ENCODE results near the genes CHI3L2, CAPZA1 and MOV10.

- PRO-cap: no peak
- RAMPAGE, long total RNA: no peak
Measured at GRCh38 chr1:110243799-110244163, 33.7 kb downstream of the KCNC4 start.

DNA sequence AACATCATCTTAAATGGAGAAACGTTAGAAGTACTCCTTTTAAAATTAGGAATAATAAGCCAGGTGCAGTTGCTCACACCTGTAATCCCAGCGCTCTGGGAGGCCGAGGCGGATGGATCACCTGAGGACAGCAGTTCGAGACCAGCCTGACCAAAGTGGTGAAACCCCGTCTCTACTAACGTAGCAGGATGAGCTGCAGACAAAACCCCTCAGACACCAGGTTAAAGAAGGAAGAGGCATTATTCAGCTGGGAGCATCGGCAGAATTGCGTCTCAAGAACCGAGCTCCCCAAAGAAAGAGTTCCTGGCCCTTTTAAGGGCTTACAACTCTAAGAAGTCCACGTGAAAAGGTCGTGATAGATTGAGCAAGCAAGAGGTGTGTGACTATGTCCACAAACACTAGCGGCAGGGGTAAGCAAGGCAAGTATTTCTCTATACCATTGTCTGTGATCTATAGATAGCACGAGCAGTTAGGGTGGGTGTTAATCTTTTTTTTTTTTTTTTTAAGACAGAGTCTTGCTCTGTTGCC lies 9.0 kb upstream of the RBM15 start:
- PRO-cap: no peak
- RAMPAGE, long total RNA: no peak

DNA sequence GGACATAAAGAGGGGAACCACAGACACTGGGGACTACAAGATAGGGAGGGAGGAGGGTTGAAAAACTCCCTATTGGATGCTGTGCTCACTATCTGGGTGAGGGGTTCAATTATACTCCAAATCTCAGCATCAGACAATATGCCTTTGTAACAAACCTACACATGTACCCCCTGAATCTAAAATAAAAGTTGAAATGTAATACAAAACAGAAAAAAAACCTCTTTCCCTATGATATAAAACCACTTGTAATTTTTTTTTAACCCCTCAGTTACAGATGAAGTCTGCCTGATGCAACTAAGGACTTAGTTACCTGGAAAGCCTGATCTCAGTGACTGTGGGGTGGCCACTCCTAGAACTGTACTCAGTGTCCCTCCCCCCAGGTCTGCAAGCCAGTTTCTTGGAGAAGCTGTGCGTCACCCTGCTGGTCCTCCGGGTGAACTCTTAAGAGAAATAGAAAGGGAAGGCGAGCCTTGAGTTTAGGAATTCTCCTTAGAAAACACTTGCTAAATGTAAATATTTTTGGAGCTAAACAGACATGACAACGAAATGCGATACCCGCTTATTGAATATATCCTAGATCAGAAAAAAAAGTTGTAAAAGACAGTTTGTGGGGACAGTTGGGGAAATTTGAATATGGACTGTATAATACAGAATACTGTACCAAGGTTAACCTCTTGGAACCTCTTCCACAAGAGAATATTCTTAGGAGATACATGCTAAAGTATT lies 805 bp downstream of the SLC16A4 start:
- PRO-cap: no peak
- RAMPAGE, long total RNA: no peak

- PRO-cap: no peak
- RAMPAGE, long total RNA: no peak
Measured at GRCh38 chr1:110534032-110534347, 15.0 kb upstream of the KCNA10 start.

DNA sequence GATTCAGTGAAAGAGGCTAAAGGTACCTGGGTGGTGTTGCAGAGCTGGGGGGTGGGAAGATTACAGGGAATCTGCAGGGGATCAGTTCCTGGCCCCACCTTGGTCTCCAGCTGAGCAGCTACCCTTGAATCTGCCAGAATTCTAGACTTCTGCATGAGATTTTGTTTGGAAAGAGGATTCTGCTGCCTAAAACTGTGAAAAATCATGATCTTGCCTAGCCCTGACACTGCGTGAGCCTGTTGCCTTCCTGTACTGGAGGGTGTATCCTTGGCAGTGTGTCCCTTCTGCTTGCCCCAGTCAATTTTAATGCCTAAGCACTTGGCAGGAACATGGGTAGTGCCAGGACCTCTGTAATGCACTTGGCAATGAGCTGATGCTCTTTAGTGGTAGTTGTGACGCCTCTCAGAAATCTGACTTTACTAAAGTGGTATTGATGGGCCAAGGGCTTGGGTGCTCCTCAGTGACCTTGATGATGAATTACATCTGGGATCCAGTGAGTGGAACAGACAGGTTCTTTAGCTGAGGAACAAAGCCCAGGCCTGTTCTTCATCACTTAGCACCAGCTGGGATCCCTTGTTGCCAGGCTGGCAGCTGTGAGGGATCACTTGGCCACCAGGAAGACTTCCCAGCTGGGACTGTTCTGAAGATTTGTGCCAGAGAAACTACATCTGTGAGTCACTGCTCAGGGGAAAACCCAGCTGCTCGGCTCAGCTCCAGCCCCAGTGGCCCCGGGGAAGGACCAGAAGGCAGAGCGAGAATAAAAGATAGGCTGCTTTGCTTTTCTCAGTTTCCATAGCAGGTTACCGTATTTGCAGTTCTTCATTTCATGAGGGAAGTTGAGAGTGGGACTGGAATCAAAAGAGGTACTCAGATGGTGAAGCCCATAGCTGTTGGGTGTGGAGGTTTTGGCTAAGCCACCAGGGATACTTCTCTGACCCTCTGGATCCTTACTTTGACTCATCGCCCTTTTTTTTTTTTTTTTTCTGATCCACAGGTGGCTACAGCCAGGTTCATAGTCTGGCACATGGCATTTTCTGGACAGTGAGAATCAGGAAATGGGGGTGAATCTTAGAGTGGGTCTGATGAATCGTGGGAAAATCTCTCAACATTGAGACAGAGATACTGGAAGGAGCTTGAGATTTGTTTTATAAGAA lies 28.5 kb upstream of the KCNA2 start:
- PRO-cap: no peak
- RAMPAGE, long total RNA: no peak

DNA sequence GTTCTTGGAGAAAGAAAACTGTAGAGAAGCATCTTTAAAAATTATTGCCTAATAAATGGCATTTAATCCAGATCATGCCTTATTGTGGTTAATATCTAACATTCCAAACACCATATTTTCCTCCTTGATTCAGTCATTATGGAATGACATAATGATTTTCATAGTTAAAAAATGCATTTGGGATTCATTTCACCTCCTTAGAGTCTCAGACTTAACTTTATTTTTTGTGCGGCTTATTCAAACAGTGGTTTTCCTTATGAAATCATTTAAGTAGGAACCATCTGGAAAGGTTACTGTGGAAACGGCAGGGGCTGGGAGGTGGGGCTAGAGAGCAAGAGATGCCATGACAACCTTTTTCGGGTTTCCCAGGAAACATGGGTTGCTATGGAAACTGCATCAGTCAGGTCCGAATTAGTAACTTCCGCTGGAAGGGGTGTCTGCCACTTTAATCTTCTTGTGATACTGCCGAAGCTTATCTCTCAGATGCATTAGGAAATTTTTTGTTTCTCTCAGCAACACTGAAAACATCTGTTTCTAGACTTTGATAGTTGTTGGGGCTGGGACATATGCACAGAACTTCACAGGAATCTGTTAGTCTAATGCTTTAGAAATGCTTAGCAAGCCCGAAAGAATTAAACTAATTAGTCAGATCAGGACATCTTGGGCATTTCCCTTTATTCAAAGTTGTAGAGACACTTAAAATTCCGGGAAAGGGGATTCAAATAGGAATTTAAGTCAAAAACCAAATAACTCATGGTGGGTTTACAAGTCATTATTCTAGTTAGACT lies 2.7 kb downstream of the KCNA3 start:
- PRO-cap: no peak
- RAMPAGE, long total RNA: no peak

DNA sequence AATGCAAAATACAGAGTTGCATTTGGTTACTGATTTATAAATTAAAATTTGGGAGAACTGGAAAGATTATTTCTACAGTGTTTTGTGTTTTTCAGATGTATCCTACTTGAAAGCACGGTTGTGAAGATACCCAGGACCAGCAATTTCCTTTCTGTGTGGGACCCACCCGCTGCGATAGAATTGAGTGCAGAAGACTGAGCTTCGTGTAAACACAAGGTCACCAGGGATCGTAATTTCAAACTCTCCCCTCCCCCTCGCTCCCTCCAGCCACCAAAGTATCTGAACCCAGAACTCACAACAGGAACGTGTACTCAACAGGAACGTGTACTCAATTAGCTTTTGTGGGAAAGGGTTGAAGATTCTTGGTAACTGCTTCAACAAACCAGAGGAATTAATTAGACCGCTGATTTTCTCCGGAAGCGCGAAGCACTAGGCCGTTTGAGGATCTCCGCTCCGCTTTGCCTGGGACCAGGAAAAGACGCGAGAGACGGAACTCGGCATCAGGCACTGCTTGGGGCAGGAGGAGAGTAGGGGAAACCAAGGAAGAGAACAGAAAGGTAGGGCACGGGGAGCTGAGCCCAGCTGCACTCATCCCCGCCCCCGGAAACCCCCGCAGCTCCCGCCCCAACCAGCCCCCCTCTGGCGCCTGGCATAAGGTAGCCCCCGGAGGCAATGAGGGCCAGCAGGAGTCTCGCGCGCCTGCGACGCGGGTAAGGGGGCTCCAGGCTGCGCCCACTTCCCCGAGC lies 515 bp downstream of the DRAM2 start:
- PRO-cap: bidirectional peak, plus-strand start at position 535 of the sequence, minus-strand start at position 433 of the sequence
- RAMPAGE, long total RNA: no peak

GRCh38 chr1:111147365-111148305 lies 7.6 kb downstream of the CEPT1 start:
- PRO-cap: no peak
- RAMPAGE, long total RNA: no peak

DNA sequence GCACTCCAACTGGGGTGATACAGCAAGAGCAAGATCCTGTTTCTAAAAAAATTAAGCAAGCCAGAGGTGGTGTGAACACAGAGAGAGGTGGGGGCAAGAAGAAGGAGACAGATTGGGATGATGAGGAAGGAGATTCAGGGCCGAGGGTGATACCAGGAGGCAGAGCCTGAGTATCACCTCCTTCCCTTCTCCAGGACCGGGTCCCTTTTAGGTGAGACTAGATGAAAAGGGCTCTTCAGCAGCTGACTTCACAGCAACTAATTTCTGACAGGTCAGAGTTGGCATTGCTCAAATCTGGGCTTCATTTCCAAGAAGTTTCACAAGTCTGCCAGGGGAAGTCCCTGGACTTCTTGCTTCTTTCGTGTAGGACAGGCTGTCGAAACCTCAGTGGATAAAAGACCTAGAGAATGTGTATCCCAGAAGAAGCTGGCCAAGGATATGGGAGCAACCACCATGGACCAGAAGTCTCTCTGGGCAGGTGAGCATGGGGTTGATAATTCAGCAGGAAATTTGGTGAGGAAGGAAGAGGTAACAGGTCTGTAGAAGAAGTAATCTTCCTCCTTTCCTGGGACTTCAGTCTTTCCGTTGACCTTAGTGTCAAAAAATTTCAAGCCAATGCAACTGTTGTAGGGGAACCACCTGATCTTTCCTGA lies at the start of gene CHI3L2:
TSS of gene CHI3L2 (plus strand) at position 422 of the 653 bp plus-strand sequence.
- PRO-cap: no peak
- RAMPAGE, long total RNA: no peak

- PRO-cap: bidirectional peak, plus-strand start at chr1:111516373, minus-strand start at chr1:111516221
- RAMPAGE, long total RNA: no peak
Measured at GRCh38 chr1:111516082-111516809, 12.8 kb upstream of the ADORA3 start.

- PRO-cap: no peak
- RAMPAGE, long total RNA: no peak
Measured at GRCh38 chr1:111598301-111599025, 21.1 kb upstream of the RAP1A start.

DNA sequence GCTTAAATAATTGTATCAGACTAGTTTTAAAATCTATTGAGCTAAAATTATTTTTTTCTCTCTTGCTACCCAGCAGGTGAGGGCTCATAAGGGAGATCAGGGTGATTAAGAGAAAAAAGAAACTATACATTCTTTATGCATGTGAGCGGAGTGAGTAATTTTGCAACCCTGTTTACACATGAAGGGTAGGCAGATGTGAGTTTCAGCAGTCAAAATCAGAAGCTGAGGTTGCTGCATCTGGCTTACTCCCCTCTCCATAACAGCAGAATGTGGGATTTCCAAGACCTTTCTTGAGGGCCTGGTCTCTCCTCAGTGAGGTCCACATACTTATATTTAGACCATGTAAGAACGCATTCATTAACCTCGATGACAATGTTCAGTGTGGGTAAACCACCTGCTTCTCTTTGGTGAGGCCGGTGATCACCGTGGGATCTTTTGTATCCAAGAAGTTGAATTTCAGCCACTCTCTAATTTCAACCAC lies 18.8 kb upstream of the RAP1A start:
- PRO-cap: no peak
- RAMPAGE, long total RNA: no peak

- PRO-cap: no peak
- RAMPAGE, long total RNA: no peak
Measured at GRCh38 chr1:111641302-111641686, 21.7 kb downstream of the RAP1A start.

GRCh38 chr1:111660451-111661281 lies 41.1 kb downstream of the RAP1A start:
- PRO-cap: no peak
- RAMPAGE, long total RNA: no peak

GRCh38 chr1:111954960-111955517 lies 34.4 kb downstream of the KCND3 start:
- PRO-cap: no peak
- RAMPAGE, long total RNA: no peak

GRCh38 chr1:112619575-112619989 lies at the start of gene CAPZA1:
Gene CAPZA1, plus strand, starts transcription at chr1:112619832.
- PRO-cap: bidirectional peak, plus-strand start at chr1:112619832, minus-strand start at chr1:112619743
- RAMPAGE, long total RNA: start-site peak on the plus strand at chr1:112619815-112619838, 948 and 496 reads in 2 replicates

DNA sequence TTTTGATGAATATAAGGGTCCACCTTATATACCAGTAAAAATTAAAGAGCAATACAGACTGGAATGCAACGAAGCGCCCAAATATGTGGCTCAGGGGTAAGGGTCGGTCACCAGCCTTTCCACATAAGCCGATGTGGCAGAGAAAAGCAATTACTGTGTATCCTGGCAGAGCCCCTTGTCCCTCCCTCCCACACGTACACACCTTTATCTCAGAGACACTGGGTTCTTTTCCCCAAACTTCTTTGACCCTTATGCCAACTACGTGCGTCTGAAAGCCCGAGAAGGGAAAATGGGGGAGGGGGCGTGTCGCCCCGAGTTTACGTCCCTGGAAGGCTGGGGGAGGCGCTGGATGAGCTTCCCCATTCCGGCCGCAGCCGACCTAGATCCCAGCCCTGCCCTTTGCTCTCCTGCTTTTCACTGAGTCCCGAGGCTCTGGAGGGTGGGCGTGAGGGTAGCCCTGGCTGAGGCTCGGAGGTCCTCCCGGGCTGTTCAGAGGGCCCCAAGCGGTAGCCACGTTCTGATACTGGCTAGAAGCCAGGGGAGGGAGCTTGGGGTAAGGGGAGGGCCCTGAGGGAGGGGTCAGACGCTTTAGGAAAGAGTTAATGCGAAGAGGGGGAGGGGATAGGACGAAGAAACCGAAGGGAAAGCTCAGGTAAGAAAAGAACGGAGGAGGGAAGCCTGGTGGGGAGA lies at the start of gene MOV10:
TSS of gene MOV10 (plus strand) at position 582 of the 690 bp plus-strand sequence.
- PRO-cap: unidirectional peak, plus-strand start at position 48 of the sequence; bidirectional peak, plus-strand start at position 417 of the sequence, minus-strand start at position 519 of the sequence
- RAMPAGE, long total RNA: no peak

DNA sequence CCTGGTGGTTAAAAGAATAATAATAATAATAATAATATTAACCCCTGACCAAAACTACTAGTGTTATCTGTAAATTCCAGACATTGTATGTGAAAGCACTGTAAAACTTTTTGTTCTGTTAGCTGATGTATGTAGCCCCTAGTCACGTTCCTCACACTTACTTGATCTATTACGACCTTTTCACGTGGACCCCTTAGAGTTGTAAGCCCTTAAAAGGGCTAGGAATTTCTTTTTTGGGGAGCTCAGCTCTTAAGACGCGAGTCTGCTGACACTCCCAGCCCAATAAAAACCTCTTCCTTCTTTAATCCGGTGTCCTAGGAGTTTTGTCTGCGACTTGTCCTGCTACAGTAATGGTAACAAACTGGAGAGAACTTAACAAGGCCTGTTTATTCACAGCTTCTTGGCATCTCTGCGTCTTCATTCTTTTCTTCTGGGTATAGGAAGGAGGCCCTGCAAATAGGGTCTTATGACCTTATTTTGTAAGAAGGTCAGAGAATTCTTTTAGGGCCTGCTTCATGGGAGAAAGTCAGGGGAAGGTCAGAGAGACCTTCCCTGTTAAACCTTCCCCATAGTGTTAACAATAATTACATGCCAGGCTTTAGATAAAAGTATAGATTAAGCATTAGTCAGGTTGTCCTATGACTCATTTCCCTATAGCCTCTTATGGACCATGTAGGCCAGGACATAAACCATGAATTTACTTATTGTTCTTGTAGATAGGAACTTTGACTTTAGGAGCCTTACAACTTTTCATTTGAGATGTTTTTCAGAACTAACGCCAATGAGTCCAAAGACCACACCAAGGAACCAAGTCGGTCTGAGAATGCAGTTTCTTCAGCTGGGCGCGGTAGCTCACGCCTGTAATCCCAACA lies 86.9 kb downstream of the SLC16A1 start:
- PRO-cap: unidirectional peak, minus-strand start at position 298 of the sequence
- RAMPAGE, long total RNA: no peak

- PRO-cap: no peak
- RAMPAGE, long total RNA: no peak
Measured at GRCh38 chr1:112881752-112882140, 74.2 kb downstream of the SLC16A1 start.

DNA sequence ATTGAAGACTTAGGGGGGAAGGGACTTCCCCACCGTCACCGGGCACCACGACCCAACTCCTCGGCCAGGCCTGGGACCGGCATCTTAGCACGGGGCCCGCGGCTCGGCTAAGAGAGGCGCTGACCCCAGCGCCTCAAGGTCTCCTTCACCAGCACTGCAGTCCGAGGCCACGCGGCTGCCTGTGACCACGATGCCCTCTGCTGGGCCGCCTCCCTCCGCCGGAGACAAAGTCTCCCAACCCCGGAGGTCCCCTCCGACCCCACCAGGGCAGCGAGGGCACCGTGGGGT lies 340 bp downstream of the SLC16A1 start:
- PRO-cap: bidirectional peak, plus-strand start at position 159 of the sequence, minus-strand start at position 158 of the sequence
- RAMPAGE, long total RNA: no peak

Data from GM23338 (cell line).